HL-60 (cell line): ENCODE data around the gene PROCR.

DNA sequence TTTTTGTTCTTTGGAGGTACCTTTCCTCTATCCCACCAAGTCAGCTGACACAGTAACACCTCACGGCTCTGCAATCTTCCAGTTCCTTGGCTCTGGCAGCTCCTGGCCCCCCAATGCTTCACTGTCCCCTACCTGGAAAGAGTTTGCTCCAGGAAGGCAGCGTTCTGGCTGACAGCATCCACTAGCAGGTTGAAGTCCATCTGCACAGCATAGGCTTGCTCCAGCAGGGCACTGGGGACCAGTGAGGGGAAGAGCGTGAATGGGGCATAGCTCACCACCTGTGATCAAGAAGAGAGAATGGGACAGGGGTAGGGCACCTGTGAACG is 9.8 kb downstream of the GSS start:
- RRBS = no CpG with 5 or more reads among the region's 4 CpGs

DNA sequence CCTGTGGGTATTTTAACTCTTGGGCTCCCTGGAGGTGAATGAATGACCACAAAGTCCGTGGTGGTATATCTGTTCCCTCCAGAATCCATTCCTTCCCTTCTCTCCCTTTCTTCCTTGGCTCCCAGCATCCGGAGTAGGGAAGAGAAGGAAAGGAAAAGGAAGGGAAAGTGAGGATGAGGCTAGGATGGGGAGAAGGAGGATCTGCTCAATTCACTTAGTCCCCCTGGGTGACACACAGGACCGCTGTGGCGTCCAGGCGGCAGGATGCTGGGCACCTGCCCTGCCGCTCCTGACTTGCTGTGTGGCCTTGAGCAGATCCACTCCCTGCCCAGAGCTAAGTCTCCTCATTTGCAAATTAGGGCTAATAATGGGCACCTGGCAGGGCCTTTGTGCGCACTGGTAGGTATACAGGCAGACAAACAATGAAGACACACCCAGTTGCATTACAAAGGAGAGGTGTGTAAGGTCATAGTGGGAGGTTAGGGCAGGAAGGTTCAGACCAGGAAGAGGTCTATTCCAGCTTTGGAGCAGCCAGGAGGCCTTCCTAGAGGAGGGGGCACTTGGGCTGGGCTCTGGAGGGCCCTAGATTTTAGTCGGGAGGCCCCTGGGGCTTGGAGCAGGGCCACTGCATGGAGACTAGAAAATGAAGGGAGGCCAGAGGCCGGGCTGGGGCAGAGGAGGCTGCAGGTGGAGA is 28.3 kb downstream of the MYH7B start:
- RRBS = no CpG with 5 or more reads among the region's 9 CpGs

- RRBS = 100% methylated on average over 1 of the region's 13 CpGs
Measured at GRCh38 chr20:35134173-35134804, 12.8 kb downstream of the EDEM2 start.

GRCh38 chr20:35171615-35172503 is at the start of gene PROCR:
Gene PROCR (plus strand): TSS chr20:35172072.
- RRBS = no CpG with 5 or more reads among the region's 16 CpGs

GRCh38 chr20:35262221-35262738 is 15.6 kb downstream of the MMP24OS start:
- RRBS = no CpG with 5 or more reads among the region's 13 CpGs

DNA sequence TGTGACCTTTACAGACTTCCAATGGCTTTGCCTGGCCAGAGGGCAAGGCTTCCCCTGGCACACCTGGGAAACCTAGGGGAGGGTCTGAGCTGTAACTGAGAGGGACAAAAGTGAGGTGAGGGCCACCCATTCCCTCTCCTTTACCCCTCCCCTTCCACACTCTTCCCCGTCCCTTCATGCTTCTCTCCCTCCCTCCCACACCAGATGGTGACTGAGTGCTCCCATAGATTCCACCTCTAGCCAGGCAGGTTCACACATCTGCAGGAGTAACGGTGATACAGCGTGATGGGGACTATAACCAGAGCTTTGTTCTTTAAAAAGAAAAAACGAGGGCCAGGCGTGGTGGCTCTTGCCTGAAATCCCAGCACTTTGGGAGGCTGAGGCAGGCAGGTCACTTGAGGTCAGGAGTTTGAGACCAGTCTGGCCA is 13.8 kb downstream of the MMP24OS start:
- RRBS = no CpG with 5 or more reads among the region's 5 CpGs

DNA sequence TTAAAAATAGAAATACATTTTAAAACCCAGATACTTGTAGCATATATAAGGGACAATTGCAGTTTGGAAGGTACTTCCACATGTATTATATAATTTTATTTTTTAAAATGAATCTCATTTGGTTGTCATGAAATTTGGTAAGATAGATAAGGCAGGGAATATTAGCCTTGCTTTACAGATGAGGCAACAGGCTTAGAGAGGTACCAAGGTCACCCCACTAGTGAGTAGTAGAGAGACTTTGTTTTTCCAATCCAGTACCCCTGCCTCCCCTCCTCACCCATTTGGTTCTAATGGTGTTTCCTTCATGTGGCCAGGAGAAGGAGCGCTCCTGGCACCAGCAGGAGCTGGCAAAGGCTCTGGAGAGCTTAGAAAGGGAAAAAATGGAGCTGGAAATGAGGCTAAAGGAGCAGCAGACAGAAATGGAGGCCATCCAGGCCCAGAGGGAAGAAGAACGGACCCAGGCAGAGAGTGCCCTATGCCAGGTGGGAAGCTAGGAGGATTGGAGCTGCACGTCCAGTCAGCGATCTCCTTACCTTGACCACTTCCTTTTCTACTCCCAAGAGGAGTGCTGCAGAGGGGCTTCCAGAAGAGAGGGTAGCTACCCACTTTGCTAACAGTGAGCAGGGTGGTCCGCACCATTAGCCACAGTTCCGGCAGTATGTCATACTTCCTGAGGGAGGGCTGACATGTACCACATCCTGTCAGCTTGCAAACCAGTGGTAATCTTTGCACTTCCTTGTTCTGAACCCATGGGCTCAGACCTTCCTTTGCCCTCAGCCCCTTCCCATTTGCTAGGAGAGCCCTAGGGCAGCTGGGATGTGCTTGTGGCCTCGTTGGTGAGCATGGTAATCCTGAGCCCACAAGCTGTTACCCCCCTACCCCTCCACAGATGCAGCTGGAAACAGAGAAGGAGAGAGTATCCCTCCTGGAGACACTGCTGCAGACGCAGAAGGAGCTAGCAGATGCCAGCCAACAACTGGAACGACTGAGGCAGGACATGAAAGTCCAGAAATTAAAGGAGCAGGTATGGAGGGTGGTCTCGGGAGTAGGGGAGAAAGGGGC is 35.3 kb downstream of the CEP250 start:
- RRBS = no CpG with 5 or more reads among the region's 10 CpGs

- RRBS = 88% methylated on average over 9 of the region's 20 CpGs
Measured at GRCh38 chr20:35559251-35559808, 17.5 kb downstream of the ERGIC3 start.

- RRBS = no CpG with 5 or more reads among the region's 5 CpGs
Measured at GRCh38 chr20:35604972-35605535, 10.6 kb upstream of the SPAG4 start.

GRCh38 chr20:35606978-35607797 is 8.4 kb upstream of the SPAG4 start:
- RRBS = no CpG with 5 or more reads among the region's 14 CpGs

GRCh38 chr20:35712842-35713226 is 13.6 kb downstream of the ROMO1 start:
- RRBS = no CpG with 5 or more reads among the region's 6 CpGs

- RRBS = no CpG with 5 or more reads among the region's 11 CpGs
Measured at GRCh38 chr20:35716917-35717361, 17.7 kb downstream of the ROMO1 start.

DNA sequence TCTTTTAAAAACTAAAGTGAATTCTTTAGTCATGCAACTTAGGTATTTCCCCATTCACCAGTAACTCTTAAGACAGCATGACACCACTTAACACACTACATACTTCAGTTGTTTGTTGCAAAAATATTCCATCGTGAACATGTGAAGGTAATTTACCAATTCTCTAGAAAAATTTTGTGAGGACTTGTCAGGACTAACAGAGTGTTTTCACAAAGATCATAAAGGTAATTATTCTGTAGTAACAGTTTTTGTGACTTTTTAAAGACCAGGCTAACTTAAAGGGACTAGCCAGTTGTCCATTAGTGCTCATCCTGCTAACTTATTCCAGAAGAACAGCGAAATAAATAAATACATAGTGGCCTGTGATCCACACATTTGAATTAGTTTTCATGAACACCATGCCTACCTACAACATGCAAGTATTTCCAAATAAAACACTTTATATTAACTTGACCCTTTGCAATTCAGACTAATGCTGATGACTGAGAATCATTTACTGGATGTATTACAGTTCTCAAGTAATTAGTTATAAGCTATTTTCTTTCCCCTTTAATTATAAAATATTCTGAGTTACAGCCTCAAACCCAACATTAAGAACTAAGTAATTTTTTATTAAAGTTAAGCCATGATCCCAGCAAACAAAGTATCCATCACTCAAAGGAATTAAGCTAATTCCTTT is 11.9 kb downstream of the RBM39 start:
- RRBS = no CpG with 5 or more reads among the region's 2 CpGs

DNA sequence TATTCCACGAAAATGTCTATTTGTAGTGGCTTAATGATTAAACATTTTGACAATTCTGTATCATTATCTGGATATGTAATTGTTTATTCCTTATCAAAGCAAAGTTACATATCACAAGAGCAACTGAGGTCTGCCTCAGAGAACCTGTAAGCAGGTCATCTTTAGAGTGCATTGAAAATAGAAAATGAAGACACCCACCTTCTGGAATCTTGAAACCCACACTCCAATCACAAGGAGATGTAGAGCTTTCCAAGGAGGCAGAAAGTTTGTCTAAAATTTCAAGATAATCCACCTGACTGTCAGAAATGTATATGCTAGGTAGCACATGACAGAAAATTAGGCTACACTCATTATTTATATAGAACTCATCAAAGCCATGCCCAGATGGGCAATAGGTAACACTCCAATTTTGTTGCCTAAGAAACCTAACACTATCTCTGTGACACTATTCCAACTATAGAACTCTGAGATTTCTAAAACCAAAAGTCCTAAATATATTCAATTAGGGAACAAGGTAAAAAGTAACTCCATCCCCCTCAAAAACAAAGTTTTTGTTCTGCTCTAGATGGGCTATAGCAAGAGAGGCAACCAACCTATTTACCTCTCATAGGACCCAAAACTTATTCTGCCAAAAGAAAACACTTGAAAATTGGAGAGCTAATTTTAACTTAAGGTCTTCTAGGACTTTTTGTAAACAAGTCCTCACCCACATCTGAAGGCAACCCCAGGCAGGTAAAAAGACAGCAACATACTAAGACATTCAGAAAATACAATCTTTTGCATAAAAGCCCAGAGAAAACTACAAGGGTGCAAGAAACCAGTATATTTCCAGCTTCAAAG is 7.9 kb downstream of the RBM39 start:
- RRBS = no CpG with 5 or more reads among the region's 1 CpG

- RRBS = no CpG with 5 or more reads among the region's 12 CpGs
Measured at GRCh38 chr20:35738022-35738871, 3.8 kb downstream of the RBM39 start.

DNA sequence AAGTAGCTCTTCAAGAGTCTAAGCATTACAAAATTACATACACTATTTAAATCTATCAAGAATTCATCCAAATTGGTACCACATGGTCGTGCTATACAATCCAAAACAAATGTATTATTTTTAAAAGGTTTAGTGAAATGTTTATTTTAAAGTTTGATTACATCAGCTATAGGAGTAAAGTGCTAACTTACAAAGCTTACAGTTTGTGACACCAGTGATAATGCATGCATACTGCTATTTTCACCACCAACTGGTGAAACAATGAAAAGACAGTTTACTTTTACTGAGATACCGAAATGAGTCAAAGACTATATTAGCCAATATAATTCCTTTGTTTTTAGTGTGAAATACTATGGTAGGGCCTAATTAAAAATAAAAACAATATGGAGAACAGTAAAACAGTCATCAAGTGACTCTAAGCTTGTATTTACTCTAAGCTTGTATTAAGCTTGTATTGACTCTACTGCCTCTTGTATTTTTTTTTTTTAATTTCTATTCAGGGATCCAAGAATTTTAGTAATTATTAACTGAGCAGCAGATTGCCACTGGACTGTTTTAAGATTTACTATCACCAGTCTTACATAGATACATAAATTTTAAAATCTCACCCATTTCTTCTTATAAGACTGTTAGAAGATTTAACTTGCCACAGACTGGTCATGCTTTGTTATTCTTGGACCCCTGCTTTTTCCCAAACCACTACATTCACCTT is 2.2 kb downstream of the RBM39 start:
- RRBS = no CpG with 5 or more reads among the region's 2 CpGs

- RRBS = no CpG with 5 or more reads among the region's 2 CpGs
Measured at GRCh38 chr20:35796383-35797052, 24.7 kb downstream of the PHF20 start.

GRCh38 chr20:35821785-35822357 is 50.1 kb downstream of the PHF20 start:
- RRBS = no CpG with 5 or more reads among the region's 8 CpGs

GRCh38 chr20:35862798-35863750 is 91.2 kb downstream of the SCAND1 start:
- RRBS = no CpG with 5 or more reads among the region's 12 CpGs

DNA sequence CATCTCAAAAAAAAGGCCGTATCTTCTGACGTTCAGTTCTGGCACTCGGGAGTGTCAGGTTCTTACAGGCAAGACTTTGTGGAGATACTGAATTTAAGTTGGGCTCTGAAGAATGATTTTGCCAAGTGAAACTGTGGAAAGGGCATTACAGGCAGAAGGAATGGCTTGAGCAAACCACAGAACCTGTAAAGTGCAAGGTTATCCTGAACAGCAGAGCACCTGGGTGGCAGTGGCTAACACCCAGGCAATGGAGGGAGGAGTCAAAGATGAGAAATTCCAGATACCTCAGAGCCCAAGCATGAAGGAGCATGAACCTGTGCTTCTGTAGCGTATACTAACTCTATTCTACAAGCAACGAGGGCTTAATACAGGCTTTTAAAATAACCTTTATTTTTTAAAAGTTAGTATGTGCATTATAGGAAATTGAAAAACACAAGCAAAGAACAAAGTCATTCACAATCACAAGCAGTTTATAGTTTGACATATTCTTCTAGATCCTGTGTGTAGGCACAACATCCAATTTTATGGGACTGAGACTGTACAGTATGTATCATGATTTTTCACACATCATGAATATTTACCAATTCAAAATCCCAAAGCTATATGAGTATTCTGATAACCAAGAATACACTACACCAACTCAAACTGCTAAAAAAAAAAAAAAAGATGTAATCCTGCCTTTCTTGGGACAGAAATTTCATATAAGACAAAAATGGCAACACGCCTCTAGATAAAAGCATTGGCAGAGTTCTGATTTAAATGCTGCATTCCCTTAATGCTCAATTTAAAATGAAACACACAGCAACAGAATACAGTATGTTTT is 77.1 kb downstream of the CNBD2 start:
- RRBS = no CpG with 5 or more reads among the region's 6 CpGs